Tibial artery (tissue), 1 donor: ENCODE data around the gene KLHDC8A.

DNA sequence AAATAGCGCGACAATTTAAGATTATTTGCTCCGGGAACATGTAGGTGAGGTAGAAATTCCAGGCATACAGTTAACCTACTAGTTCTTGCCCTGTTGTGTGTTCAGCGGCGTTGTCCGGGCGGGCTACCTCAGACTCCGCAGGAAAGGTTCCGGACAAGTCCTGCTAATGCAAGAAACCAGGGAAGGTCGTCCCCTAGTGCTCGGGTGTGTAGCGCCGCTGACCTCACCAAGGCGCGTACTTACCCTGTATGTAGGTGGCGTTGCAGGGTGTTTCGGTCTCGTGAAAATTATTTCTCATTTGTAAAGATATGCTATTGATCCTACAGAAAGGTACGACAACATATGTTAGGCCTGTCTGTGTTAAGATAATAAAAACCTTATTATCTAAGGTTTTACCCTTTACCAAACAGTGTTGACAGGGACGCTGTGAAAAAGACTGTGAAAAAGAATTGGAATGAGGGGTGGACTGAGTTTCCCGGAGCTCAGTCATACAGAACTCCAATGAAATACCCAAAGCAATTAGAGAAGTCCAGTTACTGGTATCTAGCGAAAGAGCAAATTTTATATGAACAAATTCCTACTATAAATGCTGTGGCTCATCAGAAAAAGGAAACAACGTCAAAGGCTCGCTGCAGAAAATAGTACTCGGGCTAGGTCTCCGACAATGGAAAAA lies 523 bp upstream of the RBBP5 start:
- PRO-cap, result bidirectional peak, plus-strand start at position 131 of the sequence, minus-strand start outside the sequence

DNA sequence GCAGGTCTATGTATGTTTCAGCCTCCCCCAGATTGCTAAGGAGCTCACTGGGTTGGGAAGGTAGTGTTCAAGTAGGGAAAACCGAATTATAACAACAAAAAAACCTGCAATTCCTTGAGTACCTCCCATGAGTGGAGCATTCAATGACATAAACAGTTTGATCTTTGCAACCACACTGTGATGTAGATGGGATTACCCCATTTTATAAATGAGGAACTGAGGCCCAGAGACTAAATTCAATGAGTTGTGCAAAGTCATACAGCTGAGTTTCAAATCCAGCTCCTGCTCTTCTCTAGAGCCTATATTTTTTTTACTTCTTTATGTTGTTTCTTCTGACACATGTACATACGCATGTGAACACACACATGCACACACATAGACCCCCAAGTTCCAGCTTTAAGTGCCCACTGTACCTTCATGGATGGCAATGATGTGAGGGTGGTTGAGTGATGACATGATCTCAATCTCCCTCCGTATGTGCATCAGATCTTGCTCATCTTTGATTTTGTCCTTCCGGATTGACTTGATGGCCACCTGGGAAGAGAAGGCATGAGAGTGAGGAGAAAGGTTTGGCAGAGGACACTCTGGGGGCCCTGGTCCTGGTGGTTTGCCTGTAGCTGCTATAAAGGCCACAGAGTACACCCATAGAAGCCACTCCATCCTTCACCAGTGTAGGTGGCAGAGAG lies 10.1 kb downstream of the NUAK2 start:
- PRO-cap, result no peak

DNA sequence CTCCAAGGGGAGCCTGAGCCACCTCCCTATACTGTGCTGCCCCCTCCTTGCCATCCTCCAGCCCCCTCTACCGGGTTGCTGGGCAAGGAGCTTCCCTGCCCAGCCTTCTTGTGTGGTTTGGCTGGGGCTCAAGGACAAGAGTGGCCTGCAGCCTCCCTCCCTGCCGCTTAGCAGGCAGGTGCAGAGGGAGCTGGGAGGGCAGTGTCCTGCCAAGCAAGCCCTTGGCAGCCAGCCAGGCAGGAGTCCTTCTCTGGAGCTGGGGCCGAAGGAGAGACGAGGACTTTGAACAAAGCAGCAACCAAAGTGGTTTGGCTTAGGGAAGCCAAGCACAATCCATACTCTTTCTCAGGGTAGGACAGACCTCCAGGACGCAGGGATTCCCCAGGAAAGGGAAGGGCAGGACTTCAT lies 4.0 kb downstream of the NUAK2 start:
- PRO-cap, result no peak

GRCh38 chr1:205352277-205352487 lies 4.5 kb downstream of the KLHDC8A start:
- PRO-cap, result no peak

- PRO-cap, result no peak
These were observed at the start of gene KLHDC8A for GRCh38 chr1:205356404-205357480. Gene KLHDC8A, minus strand, starts transcription at chr1:205356922.

GRCh38 chr1:205441658-205442345 lies 14.0 kb downstream of the BLACAT1 start:
- PRO-cap, result no peak

DNA sequence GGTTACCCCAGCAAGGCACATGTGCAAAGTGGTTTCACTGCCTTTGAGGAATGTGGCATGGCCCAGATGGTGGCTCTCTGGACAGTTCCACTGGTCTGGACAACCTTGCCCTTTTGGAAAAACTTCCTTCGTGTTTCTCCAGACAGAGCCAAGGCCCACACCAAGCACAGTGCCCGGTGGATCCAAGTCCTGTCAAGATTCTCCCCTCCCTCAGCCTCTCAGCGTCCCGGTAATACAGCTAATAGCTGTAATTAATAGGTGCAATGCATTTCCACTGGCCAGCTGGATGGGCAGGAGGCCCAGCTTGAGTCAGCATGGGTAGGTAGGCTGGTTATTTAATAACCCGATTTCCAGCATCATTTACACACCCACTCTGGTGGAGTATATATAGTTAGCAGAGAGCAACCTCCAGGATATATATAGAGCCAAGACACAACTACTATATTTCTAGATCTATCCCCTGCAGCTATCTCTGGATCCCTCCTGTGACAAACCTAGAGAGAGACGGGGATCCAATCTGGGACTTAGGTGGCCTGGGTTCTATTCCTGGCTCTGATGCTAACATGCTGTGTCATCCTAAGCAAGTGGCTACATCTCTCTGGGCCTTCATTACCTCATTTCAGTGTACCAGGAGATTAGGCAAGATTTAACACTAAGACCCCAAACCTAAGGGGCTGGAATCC lies 13.4 kb downstream of the BLACAT1 start:
- PRO-cap, result no peak

- PRO-cap, result no peak
These were observed 1.3 kb upstream of the BLACAT1 start for GRCh38 chr1:205456733-205457947.

- PRO-cap, result no peak
These were observed 18.6 kb downstream of the ELK4 start for GRCh38 chr1:205613029-205613780.

DNA sequence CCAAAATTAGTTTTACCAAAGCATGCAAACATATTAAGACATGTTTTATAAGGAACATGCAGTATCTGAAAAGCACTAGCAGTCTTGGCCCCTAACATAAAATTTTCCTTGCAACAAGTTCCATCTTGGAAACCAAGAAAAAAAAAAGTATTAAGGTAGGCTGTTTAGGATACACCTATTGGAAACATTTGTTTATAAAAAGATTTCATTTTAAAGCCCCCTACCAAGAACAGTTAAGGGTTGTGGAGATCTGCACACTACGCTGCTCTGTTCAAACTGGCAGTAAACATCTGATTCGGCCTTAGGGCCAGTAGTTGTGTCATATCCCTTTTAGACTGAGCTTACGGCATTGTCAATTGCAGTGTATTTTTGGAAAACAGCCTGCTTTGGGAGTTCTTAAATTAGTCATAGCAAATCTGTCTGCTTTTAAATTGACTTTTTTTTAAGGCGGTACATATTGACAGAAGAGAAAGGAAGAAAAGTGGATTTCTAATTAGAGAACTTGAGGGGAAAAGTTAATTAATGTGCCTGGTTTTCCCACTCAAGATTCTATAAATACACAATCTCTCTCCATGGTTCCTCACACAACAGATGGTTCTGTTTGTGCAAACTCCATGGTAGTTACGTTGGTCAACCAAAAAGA lies 1.6 kb upstream of the ELK4 start:
- PRO-cap, result unidirectional peak, minus-strand start at position 278 of the sequence

- PRO-cap, result no peak
These were observed 11.3 kb downstream of the SLC45A3 start for GRCh38 chr1:205668970-205669445.

- PRO-cap, result no peak
These were observed 7.2 kb downstream of the SLC45A3 start for GRCh38 chr1:205672952-205673622.

- PRO-cap, result no peak
These were observed 3.1 kb downstream of the SLC45A3 start for GRCh38 chr1:205677040-205677694.

GRCh38 chr1:205678128-205679271 lies 1.8 kb downstream of the SLC45A3 start:
- PRO-cap, result no peak

DNA sequence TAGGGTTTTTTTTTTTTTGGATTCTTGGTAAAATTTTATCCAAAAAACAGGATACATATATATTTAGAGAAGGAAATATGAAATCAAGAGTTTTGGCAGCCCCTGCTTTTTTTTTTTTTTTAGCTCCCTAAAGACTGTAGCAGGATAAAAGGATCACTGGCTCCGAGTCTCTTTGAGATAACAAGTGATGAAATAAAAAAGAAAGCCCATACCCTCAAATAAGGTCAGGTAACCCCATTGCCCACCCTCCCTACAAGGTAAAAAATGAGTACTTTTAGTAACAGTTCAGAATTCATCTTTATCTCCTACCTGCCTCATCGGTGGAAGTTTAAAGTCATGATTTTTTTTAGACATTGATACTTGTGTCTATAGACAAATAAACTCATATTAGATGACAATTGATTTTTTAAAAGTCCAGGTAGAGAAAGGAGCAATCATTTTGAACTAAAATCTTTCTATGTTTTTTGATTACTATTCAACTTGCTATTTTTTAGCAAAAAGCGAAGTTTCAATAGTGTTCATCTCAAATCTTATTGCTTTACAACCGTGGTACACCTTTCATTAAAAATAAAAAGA lies 32.5 kb downstream of the NUCKS1 start:
- PRO-cap, result no peak

DNA sequence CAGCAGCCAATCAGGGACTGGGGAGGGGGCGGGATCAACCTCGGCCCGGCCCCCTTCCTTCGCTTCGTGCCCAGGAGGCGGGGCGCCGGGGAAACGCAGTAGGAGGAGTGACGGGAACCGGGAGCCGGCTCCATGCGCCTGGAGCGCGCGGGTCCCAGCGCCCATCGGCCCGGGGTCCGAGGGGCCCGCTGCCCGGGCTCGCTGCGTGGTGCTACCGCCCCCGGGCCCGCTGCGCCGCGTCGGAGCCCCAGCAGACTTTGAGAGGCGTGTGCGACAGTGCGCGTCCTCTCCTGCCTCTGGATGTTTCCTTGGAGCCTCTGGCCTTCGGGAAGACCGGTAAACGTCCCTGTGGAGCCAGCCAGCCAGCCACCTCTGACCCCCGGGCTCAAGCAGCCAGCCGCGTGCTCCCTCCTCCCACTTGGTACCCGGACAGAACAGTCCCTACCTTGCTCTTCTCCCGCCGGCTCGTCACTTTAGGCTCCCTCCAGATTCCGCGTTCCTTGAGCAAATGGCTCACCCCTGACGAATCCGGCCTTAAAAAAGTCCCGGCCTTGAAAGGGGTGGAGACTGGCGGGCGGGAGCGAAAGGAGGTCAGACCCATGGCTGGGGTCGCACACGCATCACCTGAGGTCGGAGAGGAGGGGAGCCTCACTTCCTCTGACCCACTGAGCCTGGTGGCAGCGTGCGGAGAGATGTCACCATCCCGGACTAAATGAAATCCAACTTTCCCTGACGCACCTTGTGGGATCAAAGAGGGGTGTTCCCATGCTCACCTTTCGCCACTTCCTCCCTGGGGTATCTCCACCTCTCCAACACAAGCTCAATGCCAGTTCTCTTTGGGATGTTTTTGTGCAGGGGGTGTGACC lies 485 bp upstream of the SLC41A1 start:
- PRO-cap, result bidirectional peak, plus-strand start at position 101 of the sequence, minus-strand start outside the sequence; bidirectional peak, plus-strand start at position 567 of the sequence, minus-strand start at position 475 of the sequence

- PRO-cap, result no peak
These were observed 26.0 kb downstream of the SLC26A9 start for GRCh38 chr1:205917212-205917694.

DNA sequence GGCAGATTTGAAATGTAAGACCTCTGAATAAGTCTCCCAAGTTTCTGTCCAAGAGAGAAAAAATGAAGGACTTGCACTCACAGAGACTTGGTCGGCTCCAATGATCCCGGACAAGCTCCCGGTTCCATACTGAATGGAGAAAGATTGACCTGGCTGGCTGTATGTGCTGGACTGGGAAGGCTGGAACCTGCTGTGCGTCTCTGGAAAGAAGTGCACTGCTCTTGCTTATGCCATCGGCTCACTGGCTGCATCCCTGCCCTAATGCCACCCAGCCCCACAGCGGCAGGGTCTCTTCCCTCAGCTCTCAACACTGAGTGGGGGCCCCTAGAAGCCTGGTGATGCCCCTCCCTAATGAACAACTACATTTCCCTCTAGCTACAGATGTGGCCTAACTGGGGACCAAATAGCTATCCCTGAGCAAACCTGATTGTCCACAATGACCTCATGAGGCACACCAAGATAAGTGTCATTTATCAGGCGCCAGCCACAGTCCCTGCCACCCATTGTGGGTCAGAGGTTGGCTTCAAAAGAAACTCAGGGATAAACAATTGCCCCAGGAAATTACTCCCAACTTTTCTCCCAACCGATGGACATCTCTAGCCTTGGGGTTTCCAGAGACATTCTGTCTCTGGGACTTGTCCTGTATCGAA lies 2.6 kb downstream of the CTSE start:
- PRO-cap, result no peak

- PRO-cap, result no peak
These were observed 5.8 kb upstream of the RHEX start for GRCh38 chr1:206047197-206047589.

DNA sequence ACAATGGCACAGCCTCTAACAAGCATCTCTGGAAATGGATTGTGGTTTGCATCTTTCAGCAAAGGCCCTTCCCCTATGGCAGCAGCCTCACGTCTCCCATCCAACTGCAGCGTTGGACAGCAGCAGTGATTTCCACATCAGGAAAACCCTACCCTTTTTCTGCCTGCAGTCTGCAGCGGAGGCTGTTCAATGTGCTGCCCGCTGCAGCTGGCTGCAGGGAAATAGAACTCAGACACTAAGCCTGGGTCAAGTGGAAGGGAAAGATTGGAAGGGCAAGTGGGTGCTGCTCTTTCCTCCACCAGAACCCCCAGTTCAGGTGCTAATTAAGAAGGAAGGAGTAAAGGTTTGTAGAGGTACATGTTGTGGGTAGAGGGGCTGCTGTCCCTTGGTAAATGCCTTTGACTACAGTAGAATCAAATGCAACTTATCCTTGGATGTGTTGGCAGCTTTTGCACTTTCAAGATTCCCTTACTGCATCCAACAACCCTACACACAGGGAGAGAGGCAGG lies 1.8 kb downstream of the RASSF5 start:
- PRO-cap, result no peak